ENCODE measurements around a stretch of chr15.

- PRO-cap, result no peak
Observed at GRCh38 chr15:60916018-60916591, 313.0 kb downstream of the RORA start.

DNA sequence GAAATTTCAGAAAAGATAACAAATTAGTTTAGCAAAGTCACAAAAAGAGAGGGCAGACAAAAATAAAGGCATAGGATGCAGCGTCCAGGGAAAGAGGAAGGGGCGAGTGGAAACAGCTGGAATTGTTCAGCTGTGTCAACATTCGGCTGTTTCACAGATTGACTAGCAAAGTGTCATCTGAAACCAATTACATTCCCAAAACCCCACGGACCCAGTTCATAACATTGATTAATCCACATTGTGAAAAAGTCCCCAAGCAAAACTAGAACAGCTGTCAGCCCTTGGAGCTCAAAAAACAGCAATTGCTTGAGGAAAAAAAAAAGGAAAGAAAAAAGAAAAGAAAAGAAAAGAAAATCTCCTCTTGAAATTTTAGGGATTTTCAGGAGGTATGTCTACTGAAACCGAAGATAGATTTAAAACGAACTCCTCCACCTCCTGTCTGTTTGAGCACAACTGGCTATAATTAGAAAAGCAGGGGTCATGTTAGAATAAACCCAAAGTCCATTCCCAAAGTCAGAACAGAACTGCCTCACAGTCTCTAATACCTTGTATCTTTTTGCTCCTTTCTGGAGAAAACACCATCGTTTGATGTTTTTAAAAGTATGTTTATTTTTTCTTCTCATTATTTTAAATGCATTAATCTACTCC is 159.6 kb downstream of the RORA start:
- PRO-cap, result no peak

- PRO-cap, result no peak
Observed at GRCh38 chr15:61389723-61390078, 160.6 kb upstream of the RORA start.

DNA sequence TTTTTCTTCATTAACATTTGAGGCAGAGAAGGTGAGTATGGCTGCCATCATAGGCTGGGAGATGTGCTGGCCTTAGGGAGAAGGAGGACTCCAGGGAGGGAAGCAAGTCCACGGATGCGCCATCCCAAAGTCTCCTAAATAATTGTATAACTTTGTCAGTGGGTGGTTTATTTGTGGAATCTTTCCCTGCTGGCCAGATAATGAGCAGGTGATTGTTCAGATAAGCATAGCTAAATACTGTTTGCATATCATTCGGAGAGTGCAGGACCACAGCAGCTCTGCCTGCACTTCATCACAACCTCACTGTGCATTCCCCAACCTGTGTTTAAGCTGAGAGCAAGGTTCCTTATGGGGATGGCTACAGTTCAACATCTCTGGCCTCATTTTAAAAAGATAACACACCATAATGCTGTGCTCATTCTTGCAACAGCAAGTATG is 271.8 kb upstream of the RORA start:
- PRO-cap, result no peak

GRCh38 chr15:61875645-61875942 is 184.7 kb downstream of the VPS13C start:
- PRO-cap, result no peak

- PRO-cap, result no peak
Observed at GRCh38 chr15:62119045-62119868, 45.8 kb downstream of the C2CD4B start.

GRCh38 chr15:62295166-62295613 is 95.2 kb upstream of the TLN2 start:
- PRO-cap, result no peak

DNA sequence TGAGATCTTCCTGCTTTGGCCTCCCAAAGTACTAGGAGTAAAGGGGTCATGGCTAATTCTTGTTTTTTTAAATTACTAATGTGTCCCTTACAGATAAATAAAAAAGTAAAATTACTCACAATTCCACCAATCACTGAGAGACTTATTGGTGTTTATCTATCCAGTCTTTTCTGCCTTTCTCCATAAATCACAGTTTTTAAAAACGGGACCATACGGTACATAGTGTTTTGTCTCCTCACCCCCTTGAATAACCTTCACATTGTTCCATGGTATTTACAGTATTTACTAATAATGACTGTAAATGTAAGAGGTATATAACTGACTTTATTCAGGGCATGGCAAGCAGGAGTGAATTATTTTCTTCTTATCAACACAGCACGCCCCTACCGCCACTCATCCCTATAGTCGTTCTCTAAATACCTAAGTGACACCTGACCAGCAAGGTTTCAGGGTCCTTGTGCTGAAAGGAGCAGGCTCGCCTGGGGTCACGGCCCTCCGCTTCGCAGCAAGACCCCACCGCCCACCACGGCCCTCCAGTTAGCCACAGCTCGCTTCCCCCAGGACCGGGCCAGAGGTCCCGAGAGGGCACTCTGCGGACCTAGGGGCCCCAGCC is 614 bp upstream of the TLN2 start:
- PRO-cap, result unidirectional peak, plus-strand start at position 441 of the sequence

DNA sequence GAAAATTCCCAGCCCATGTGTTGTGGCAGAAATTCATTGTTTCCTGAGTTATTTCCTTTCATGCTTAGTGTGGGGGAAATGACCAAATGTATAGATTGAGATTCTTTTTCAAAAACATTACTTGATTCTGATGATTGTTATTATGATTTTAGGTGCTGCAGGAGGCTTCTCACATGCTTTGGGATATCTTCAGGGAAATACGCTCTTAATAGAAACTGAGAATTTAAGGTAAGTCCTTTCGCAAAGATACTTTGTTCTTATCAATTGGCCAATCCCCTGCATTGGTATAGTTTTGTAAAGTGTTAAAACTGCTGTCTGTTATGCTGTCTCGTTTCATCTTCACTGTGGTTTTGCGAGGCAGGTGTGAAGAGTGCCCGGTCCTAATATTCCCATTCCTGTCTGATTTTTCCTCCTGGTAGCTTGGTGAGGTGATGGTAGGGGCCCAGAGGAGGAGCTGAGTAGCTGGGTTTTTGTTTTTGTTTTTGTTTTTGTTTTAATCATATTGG is 199.2 kb downstream of the TLN2 start:
- PRO-cap, result no peak

DNA sequence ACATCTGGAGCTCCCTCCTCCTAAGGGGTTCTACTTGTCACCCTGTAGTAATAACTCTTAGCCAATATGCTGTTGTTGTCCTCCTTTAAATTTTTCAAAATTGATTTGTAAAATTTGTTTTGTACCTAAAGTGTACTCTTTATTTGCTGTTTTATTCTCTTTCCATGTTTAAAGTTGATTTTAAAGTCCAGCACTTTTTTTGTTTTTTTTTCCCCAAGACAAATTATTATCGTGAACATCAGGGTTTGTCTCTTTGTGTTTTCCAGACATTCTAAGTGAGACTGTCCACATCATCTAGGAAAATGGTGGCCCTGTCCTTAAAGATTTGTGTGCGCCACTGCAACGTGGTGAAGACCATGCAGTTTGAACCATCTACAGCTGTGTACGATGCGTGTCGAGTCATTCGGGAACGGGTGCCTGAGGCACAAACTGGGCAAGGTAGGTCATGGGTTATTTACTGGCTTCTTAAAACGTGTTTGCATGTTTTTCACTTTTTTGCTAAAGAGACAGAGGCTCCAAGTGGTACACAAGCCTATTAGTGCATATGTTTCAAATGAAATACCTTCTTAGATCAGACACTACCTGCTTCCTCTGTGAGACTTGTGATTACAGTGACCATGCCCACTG is 256.8 kb downstream of the TLN2 start:
- PRO-cap, result no peak

DNA sequence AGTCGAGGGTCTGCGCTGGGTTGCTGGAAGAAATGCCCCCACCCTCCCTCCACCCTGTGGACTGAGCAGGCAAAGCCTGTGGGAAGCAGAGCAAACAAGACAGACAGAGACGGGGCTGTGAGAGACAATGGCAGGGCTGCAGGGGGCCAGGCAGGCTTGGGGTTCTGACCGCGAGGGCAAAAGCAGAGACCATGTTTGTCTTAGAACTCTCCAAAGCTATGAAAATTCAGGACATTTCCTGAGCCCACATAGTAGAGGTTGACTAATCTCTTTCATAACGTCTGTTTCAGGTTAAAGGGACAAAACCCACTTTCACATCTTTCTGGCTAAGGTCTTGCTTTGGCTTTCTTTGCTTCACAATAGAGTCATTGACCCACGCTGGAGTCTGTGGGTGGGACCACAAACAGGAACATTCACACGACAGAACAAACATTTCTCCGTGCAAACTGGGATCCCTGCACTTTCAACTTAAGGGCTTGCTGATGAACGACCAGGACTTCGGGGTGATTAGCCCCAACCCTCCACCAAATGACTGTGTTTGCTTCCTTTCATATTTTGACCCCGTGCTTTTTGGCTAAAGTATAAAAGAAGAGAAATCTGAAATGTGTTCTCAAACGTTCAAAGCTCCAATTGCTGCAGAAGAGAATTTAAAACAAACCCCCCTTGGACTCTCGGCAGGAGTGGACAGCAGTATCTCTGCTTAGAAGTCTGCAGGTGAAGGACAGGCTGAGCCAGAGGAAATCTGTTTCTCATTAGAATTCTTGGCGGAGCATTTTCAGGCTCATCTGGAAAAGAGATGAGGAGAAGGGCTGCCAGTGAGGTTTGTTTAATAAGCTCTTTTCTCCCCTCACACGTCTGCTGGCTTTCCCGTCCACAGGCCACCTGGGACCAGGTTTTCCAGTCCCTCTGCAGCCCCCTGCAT is 155.8 kb upstream of the TPM1 start:
- PRO-cap, result unidirectional peak, plus-strand start at position 102 of the sequence

GRCh38 chr15:62887979-62888279 is 154.6 kb upstream of the TPM1 start:
- PRO-cap, result no peak

DNA sequence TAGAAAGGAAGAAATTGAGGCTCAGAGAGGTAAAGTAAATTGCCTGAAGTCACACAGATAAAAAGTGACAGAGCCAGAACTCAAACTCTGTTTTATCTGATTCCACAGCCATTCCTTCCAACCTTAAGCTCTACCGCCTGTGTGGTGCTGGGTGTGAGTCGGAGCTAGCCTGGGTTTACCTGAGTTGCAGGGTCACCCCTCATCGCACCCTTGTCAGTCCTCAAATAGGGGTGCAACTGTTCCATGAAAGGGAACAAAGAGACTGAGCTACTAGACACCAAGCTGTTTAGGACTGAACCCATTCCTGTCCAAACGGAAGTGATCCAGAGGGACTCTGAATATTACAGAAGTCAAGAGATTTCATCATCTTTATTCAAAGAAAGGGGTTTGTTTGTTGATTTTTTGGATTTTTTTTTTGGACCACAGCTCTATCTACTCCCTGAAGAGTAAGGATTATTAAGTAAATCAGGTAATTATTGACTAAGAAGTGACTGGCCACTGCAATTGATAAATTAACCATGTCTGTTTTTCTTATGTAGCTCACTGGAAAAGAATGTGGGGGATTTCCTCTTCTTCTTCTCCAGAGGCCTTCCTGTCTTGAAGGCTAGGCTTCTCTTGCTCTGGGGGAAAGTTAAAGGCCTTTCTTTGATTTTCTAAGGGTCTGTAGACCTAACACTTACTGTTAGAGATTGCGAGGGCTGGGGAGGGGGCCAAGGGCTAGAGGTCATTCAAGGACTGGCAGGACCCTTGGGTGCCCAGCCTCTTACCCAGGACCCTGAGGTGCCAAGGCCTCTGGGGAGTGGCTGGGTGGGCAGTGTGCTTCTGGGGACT is 146.7 kb upstream of the TPM1 start:
- PRO-cap, result no peak

- PRO-cap, result bidirectional peak, plus-strand start at chr15:63047839, minus-strand start at chr15:63047611
Observed at GRCh38 chr15:63047082-63047848, 4.7 kb downstream of the TPM1 start.

- PRO-cap, result no peak
Observed at GRCh38 chr15:63122998-63123563, 1.4 kb downstream of the LACTB start.

GRCh38 chr15:63212364-63213182 is 23.2 kb downstream of the RAB8B start:
- PRO-cap, result no peak

DNA sequence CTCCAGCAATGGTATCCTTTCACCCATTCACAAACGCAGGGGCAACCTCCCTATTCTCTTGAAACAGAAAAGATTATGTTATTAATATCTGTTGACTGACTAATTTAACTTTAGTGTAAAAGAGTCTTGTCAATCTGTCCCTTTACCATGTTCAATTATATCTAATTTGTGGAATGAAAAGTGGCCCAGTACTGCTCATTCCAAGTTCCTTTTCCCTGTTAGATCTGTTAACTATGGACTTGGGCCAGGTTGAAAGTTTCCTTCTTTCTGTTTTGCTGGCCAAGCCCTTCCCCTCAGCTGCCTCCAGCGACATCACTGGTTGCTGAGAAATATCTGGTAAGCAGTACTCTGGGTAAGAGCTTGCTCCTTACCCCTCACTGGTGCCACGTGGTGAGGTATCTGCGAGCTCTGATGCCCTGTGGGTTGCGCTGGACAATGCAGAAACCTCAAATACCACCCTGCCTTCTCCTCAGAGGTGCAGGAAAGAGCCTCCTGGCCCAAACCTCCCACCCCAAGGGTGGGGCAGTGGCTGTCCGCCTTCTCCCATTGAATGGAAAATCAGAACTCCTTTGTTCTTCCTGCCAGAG is 43.0 kb upstream of the APH1B start:
- PRO-cap, result no peak

DNA sequence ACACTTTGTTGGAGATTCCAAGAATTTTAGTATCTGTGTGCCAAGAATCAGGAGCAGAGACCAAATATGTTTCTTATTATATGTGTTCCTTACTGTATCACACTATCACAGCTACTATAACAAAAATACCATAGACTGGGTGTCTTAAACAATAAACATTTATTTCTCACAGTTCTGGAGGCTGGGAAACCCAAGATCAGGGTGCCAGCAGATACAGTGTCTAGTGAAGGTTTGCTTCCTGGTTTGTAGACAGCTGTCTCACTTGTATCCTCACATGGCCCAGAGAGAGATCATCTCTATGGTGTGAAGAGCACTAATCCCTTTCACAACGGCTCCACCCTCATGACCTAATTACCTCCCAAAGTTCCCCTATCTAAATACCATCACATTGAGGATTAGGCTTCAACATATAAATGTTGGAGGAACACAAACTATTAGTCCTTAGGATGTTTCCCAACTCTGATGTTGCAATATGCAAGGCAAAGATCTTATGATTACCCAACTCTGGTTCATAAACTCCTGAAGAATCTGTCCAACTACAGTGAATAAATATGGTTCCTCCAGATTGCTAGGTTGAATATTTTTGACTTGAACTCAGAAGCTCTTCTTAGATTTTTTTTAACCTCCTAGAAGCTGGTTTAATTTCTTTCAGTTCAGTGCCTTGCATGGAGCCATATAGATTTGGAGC is 30.4 kb upstream of the APH1B start:
- PRO-cap, result no peak

DNA sequence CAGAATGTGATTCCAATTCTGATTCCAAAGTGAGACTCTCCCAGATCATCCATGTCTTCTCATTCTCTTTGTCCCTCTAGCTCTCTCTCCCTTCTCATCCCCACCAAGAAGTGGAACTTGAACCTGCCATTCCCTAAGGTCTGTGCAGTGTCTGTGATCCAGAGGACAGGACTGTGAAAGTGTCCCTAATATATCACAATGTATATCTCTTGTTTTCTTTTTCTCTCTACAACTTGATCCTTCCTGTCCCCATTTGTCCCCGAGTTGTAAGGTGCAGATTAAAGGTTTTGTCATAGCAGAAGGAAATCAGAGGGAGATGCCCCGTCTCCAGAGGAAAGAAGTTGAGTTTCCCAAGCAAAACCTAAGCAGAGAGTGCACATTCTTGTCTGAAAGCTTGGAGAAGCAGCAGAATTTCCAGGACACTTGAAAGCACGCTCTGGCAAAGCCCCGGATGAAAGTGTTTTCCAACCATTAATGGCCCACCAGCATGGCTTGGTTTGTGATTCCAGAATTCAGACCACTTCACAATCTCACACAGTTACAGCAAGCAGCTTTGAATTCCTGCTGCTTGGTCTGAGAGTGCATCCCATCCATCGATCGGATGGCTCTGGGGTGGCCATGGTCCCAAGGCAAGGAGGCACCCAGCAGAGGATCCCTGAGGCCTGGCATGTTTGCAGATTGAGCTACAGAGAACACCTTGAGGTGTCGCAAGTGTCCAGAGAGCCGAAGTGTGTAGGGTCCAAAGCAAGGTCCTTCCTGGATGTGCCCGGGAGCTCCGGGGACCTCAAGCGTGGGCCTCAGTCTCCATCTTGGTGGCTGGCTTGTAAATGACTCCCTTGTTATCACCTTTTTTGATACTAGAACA is 48.3 kb downstream of the APH1B start:
- PRO-cap, result no peak

GRCh38 chr15:63364715-63365296 is 16.8 kb downstream of the CA12 start:
- PRO-cap, result no peak